Measurements from ENCODE around the genes ALG10B and PDZRN4.

- PRO-cap = no peak
These were observed 578.5 kb downstream of the ALG10 start for GRCh38 chr12:34600928-34601127.

- PRO-cap = no peak
These were observed 768.7 kb upstream of the ALG10B start for GRCh38 chr12:37547863-37548259.

DNA sequence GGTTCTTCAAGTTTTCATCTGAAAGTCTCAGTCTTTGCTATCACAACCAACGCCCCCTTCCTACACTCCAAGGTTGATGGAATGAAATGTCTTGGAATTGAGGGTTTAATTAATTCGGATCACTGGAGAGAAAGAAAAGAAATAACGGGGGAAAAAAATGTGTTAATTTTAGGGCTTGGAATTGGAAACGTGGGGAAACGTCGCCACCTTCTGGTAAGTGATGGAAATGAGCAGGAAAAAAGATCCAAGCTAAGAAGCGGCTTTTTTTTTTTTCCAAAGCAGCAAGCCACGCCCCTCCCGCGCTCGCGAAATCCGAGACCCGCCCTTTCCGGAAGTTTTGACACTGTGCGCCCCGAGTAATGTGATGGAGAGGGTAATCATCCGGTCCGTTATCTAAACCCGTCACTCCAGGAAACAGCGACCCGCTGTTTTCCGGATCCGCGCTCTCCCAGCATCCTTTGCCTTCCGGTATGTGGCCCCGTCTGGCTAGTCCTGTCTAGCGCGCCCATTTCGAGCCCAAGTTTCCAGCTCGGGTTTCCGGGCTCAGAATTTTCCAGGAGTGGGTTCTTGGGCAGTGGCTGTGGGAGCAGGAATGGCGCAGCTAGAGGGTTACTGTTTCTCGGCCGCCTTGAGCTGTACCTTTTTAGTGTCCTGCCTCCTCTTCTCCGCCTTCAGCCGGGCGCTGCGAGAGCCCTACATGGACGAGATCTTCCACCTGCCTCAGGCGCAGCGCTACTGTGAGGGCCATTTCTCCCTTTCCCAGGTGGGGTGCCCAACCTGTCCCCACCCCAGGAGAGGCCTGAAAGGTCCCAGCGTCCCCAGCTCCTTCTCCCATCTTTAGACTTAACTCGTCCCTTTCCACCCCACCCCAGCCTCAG is at the start of gene ALG10B:
TSS of gene ALG10B (plus strand) at position 473 of the 878 bp plus-strand sequence.
- PRO-cap = unidirectional peak, plus-strand start at position 421 of the sequence; unidirectional peak, plus-strand start at position 481 of the sequence

DNA sequence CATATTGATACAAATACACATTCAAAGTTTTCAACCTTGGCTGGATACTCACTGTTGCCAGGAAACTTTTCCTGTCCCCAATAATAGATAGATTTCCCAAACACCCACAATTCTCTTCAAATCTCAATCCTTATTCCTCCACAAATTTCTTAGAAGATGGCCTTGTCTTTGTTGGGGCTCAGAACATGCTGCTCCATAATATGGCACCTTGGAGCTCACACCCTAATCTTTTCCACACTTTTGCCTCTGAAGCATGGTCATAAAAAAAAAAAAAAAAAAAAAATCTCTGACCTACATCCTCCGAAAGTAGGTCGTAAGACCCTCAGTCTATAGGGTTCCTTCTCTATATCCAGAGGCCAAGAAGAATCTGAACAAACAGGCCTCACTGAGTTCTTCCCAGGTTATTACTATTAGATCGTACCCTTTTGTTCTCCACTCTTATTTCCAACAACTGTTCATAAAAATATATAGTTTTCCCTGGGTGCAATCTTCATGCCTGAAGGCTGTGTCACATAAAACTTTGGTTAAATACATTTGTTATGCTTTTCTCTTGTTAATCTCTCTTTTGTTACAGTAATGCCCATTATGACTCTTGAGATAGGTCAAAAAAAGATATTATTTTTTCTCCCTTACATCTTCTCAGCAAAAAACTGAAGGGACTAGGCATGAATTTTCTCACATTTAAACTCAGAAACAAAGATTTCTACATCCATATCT is 207.8 kb downstream of the C12orf40 start:
- PRO-cap = no peak

- PRO-cap = no peak
These were observed 72.5 kb downstream of the SLC2A13 start for GRCh38 chr12:40033274-40033788.

GRCh38 chr12:41187906-41189052 is at the start of gene PDZRN4:
PDZRN4 (plus strand) TSS chr12:41188320.
- PRO-cap = no peak

DNA sequence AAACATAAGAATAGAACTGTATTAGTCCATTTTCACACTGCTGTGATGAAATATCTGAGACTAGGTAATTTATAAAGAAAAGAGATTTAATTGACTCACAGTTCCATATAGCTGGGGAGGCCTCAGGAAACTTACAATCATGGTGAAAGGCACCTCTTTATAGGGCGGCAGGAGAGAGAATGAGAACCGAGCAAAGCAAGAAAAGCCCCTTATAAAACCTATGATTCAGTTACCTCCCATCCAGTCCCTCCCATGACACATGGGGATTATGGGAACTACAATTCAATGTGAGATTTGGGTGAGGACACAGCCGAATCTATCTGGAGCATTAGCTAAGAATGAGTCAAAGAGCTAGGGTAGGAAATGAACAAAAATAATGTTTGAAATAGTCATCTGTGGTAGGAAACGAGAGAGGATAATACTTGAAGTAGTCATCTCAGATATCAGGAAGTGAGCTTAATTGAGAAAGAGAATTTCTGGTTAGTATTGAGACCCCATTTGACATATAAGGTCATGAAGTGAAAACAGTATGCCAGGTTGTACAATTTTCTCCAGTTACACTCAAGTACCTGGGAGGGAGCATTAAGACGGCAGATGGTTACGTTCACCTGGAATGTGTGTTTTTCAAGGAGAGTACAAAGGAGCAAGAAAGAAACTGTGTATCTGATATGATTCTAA is 143.6 kb downstream of the PDZRN4 start:
- PRO-cap = no peak

DNA sequence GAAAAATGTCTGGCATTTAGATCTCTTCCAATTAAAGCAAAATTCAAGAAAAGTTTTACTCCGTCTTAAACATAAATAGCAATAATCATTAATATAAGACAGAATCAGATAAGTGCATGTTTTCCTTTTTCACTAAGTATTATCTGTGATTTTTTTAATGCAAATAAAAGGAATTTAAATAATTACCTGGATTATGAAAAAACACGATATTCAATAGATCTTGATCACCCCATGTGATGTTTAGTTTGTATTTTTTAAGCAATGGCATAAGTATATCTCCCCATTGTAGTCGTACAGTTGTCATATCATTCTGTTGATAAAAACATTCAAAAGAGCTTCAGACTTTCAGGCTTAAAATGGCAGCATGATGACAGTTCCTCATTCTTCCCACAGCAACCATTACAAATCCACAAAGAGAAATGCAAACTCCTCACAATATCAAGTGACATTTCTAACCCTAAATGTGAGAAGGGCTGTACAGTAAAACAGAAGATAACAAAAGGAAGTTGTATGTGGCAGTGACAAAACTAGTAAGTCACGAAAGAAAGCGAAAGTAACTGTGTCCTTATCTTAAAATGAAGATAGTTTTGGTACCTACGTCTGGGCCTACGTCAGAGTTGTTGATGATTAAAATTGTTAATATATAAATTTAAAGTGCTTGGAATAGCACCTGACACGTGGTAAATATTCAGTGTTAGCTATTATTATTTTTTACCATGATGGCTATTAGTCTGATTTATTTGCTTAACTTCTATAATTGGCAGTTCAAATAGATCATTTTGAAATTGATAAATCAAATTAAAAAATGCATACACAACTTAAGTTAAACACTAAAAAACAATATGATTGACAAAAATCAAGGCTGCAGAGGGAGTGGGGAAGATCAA is 46.7 kb downstream of the GXYLT1 start:
- PRO-cap = no peak

GRCh38 chr12:42238634-42238983 is 561 bp upstream of the YAF2 start:
- PRO-cap = no peak

DNA sequence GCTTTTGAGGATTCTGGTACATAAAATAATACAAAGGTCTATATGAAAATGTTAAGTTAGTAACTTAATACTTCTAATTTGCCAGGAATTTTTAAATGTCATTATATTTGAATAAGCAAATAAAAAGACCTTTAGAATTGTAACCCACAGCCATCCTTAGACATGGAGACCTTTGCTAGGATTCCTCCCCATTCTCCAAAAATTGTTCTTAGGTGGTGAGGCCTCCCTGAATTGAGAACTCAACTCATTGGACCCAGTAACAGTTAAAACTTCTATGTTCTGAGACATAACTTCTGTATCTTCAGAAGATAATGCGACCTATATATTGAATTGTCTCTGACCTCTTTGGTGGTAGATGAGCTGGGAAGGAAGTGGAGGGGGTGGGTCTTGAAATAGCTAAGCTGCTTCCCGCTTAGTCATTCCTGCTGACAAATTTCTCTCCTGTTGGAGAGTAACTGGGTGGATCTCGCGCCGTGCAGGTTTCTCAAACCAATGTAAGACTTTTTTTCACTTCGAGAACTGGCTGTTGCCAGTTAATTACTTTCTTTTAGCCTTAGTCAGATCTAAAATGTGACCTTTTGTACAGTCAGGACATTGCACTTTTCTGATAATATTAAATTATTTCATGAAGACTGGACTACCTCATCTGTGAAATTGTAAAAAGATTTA is 100.7 kb downstream of the PPHLN1 start:
- PRO-cap = no peak

- PRO-cap = no peak
These were observed 116.3 kb downstream of the PPHLN1 start for GRCh38 chr12:42442048-42442882.

DNA sequence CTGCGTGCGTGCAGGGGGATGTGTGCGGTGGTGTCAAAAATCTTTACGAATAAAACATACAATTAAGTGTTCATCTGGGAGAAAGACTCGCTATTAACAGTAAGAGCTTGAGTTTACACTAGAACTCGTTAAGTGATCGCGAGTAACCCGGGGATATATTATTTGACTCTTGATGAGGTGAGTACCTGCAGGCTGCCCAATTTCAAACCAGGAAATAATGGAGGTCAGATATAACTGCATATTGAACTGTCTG is 852 bp downstream of the TWF1 start:
- PRO-cap = no peak

GRCh38 chr12:43936348-43937216 is 100.7 kb downstream of the TMEM117 start:
- PRO-cap = no peak

- PRO-cap = no peak
These were observed 671 bp downstream of the NELL2 start for GRCh38 chr12:44875368-44875920.

DNA sequence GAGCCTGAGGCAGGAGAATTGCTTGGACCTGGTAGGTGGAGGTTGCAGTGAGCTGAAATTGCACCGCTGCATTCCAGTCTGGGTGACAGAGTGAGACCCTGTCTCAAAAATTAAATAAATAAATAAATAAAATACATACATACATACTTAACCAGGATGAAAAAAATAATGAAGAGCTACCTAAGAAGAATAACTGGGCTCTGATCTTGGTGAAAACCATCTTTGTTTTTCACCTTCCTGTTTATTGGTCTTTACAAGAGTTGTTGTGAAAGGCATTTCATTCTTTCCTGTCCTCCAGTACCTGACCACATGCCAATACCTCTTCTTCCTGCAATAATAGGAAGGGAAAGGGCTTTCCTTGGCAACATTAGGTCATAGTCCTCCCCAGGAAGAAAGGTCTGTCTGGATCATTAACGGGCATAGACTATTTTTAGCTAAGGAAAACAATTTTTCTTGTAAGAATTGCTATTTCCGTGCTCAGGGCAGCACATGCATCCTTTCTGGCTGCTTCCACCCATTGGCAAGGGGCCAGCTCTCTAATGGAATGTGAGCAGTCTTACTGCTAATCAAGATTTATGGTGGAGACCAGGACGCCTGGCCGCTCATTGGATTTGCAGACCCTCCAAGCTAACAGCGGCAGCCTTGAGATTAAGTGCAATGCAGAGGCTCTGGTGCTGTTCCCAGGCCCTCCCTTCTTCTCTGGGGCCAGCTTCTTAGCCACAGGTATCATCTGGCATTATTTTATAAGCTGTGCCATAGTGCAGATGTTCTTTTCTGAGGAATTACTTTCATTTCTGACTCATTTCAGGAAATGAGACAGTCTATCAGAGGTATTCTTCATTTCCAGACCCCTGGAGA is 52.7 kb downstream of the ANO6 start:
- PRO-cap = no peak

GRCh38 chr12:45433249-45434515 is 217.8 kb downstream of the ANO6 start:
- PRO-cap = no peak

- PRO-cap = no peak
These were observed 82.0 kb downstream of the SLC38A1 start for GRCh38 chr12:46186647-46187504.

DNA sequence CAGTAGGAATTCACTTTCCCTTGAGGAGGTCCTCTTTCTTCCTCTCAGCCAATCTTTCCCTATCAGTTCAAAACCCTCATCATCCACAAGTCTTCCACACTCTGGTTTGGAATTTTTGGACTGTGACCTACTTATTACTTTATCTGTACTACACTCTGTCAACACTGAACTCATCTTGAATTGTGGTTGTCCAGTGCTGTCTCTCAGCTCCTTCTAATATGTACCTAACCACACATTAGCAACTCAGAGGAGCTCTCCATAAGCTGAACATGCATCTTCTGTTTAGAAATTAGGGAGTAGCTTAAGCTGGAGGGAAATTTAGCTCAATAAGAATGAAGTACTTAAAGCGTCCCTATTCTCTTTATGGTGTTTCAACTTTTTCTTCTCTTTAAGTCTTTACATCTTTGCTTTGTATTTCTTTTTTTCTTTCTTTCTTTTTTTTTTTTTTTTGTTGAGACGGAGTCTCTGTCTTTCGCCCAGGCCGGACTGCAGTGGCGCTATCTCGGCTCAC is 34.8 kb downstream of the SLC38A1 start:
- PRO-cap = no peak

GRCh38 chr12:46245818-46246907 is 22.7 kb downstream of the SLC38A1 start:
- PRO-cap = no peak

DNA sequence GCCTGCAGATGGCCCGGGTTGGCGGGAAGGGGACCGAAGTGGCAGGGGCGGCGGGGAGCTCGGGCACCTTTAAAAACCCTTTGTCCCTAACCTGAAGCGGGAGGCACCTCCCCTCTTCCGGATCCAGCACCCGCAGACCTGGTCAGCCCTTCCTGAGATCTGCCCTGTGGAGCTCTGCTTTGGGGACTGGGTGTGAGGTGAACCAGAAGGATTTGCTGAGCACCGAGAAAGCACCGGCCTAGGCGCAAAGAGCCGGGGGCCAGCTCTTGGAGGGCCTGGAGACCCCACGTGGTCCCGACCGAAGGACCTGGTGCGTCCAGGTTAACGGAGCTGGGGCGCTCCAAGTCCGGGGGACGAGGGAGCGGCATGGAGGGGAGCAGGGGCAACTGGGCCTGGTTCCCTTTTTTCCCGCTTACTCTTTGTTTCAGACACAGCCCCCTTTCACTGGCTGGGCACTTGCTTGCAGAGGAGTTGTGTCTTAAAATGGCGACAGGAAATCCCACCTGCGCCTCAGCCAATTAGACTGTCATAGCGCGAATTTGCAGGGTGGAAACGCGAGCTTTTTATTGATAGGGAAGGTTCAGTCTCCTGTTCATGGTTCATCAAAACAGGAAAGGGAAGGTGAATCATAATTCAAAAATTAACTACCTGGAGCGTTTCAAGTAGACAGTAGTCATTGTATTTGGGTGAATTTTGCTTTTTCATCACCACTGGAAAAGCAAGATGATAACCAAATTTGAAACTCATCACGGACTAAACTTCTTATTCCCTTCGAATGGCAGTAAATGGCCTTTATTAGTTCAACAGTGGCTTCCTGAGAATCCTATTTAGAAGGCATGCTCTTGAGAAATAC is 947 bp upstream of the SLC38A1 start:
- PRO-cap = no peak